Anterior vena cava (tissue), 1 donor: ENCODE measurements around the gene RNF186.

DNA sequence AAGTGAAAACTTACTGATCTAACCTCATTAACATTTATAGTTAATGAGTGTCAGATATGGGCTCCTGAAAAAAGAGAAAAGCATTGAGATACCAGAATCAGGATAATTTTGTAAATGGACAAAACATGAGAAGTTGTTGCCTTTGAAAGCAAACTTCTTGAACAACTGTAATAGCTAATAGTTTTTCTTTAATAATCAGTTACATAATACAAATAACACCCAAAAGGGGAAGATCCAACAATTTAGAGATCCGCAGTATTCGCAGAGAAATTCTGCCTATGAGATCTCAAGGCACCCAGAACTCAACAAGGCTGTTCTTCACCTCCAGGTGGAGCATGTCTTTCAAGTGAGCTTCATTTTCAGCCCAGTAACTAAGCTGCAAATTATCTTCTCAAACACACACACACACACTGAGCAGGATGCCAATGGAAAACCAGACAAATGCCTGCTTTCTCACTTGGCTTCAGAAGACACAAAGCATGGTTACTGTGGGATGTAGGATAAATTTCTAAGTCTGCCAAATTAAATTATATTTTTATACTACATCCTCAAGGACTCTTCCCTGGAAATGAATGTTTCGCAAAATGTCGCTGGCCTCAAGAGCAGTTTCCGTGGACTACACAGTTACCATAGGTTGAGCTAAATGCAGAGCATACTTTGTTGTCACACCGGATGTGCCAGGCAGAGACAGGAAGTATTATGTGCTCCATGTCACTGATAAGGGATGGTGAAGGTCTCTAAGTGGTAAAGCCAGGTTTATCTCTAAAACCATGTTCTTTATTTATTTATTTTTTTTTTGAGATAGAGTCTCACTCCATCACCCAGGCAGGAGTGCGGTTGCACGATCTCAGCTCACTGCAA, 30.4 kb downstream of the UBR4 start:
- PRO-cap: no peak

GRCh38 chr1:19180689-19181123, 29.4 kb downstream of the UBR4 start:
- PRO-cap: no peak

DNA sequence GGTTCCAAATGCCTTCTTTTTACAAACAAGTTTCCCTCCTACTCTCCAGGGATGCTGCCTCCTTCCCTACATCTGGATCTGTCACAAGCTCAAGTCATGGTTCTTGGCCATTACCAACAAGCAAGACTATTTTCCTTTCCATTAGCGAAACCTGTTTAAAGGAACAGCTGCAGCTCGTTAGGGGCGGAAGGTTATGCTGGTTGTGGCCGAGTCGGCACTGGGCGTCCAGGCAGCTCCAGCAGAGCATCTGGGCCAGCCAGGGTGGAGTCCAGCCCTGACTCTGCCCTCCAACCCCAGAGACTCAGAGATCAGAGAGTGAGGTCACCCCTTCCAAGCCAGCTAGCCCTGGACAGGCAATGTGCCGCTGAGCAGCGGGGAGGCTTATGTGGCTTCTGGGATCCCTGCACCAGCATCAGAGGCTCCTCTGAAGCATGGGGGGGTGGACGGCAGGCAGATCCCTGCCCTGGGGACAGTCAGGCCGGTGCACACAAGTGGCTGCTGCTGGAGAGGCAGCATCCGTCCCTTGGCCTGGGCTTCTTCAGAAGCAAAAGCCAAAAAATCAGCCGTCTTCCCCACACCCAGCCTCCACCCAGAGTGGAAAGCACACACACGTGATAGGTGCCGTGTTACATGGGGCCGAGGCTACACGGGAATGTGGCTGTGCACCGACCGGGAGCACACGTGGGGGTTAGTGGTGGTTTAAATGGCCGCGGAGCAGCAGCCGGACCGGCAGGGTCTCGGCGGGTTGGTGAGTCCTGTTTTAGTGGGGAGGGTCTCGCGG, 30.0 kb downstream of the SLC66A1 start:
- PRO-cap: no peak

DNA sequence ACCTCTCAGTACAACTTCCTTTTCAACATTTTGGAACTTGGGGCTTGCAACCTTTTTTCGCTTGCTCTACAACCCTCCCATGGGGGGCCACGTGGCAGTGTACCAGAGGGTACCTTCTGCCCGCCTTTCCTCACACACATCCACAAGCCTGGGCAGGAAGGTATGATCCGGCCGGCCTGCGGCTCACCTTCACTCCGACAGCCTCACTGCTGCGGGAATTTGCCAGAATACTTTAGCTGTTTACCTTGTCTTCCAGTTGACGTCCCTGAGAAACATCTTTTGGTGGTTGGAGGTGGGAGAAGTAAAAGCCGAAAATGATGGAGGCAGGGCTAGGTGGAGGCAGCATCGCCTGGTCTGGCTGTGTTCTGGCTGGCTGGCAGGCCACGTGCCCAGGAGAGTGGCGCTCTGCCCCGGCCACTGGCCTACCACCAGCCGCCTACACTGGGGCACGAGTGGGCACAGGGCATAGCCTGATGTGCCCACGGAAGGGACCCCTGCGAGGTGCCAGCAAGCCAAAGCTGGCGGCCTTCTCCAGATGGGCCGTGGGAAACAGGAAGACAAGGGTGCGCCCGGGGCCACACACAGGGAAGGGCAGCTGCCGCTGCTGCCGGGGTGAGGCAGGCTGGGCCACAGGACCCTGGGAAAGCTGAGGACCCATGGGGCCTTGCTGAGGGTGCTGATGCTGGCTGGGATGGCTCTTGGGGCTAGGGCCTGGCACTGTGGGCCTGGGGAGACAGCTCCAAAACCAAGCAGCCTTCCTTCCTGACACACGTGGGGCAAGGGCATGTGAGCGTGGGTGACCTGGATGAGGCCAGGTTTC, 40.6 kb downstream of the SLC66A1 start:
- PRO-cap: no peak

DNA sequence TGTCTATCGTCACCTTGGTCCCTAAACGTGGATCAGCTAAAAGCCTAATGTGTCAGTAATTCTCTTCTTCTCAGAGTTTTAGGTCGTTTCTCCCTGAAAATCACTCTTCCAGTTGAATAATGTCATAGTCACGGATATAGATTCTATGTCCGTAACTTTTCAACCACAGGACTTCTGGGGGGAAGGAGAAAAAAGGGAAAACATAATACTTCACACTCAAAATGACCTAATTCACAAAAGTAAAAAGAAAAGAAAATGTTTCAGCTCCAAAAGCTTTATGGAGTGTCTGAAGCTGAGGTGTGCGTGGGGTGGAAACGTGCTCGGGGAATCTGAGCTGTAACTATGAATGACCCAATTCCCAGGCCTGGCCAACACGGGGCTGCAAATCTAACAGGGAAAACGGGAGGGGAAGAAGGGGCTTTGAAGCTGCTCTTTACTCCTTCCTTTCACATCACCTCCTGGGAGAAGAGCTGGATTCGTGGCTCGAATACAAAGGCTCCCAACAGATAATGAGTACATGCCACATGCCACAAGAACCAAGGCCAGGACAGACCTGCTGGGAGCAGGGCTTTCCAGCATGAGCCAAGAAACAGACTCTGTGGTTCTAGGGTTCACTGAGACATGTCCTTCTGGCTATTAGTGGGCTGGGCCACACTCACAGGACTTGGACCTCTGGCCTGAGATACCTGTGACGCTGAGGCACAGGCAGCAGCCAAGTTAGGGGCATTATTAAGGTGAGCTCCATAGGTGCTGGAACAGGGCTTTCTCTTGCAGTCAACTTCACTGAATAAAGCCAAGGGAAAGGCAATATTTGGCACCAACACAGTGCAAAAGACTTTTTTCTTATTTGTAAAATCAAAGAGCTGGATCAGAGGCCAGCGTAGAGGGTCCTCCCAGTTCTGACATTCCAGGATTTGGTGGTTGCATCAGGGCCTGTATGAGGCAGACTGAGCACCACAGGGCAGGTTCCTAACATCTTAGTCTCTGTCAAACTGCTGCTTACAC, 51.5 kb downstream of the SLC66A1 start:
- PRO-cap: no peak

- PRO-cap: no peak
These were observed 61.2 kb downstream of the SLC66A1 start for GRCh38 chr1:19373259-19373790.

DNA sequence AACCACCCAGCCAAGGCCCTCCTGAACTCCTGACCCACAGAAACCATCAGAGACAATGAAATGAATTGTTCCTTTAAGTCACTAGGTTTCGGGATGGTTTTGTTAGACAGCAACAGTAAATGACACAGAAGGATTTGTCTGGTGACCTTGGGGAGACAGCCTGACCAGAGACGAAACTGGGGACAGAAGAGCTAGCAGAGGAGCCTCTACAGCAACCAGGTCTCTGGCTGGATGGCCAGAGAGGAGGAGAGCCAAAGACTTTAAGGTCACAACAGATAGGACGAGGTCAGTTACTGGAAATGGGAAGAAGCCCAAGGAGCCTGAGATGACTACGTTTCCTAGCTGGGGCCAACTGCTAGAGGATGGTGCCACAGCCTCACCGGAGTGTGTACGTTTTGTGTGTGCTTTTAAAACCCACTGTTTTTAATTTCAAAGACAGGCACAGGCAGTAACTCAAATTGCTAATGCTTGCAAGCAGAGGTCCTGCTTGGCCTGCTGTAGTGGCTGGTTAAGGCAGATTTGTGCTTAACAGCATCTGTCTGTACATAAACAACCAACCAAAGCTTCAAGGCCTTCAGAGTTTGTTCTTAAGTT, 58.5 kb downstream of the CAPZB start:
- PRO-cap: no peak

DNA sequence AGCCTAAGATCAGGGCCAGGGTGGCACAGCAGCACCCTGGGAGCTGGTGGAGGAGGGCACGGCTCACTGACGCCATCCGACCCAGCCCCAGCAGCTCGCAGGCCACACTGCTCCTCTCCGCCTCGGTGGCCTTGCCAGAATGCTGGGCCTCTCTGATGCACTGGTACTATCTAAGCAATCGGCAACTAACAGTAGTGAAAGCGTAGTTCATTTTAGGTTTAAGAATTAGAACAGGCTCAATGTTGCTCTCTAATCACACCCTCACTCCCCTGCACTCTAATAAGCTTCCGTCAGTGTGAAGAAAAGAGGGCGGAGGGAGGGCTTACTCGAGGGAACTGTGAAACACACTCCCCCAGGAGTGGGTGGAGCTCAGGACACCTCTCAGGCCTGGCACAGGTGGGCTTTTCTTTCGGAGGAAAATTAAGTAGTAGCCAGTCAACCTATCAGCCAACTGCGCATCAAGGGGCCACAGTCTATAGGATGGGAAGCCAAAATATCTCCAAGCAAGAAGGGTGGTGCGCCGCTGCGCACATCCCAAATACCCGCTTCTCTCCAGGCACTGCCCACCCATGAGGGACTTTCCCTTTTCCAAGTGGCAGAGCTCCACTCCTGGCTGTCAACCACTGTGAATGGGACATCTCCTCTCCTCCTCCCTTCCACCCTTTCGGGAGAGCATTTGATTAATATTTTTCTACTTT, 37.5 kb downstream of the CAPZB start:
- PRO-cap: no peak

- PRO-cap: unidirectional peak, minus-strand start at chr1:19486675
These were observed 1.2 kb upstream of the CAPZB start for GRCh38 chr1:19486493-19486947.

- PRO-cap: no peak
These were observed 19.6 kb upstream of the CAPZB start for GRCh38 chr1:19504902-19505286.

- PRO-cap: no peak
These were observed 1.1 kb upstream of the NBL1 start for GRCh38 chr1:19642969-19643452.

DNA sequence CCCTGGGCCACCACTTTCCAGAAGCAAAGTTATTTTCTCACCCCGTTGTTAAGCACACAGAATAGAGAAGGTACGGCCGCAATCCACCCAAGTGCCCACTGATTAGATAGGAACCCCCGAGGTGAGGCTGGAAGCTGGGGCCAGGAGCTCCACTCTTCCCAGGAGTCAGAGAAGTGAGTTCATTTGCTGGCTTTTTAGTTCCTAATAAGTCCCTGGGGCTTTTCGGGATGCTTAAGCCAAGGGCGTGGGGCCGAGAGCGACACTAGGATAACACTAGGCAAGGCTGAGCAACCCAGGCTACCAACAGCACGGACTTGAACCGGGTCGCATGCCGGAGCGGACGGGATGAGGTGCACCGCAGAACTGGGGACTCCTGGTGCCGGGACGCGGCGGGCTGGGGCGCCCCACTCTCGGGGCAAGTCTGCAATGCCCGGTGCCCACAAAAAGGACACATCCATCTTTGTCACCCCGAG, 622 bp upstream of the NBL1 start:
- PRO-cap: no peak

DNA sequence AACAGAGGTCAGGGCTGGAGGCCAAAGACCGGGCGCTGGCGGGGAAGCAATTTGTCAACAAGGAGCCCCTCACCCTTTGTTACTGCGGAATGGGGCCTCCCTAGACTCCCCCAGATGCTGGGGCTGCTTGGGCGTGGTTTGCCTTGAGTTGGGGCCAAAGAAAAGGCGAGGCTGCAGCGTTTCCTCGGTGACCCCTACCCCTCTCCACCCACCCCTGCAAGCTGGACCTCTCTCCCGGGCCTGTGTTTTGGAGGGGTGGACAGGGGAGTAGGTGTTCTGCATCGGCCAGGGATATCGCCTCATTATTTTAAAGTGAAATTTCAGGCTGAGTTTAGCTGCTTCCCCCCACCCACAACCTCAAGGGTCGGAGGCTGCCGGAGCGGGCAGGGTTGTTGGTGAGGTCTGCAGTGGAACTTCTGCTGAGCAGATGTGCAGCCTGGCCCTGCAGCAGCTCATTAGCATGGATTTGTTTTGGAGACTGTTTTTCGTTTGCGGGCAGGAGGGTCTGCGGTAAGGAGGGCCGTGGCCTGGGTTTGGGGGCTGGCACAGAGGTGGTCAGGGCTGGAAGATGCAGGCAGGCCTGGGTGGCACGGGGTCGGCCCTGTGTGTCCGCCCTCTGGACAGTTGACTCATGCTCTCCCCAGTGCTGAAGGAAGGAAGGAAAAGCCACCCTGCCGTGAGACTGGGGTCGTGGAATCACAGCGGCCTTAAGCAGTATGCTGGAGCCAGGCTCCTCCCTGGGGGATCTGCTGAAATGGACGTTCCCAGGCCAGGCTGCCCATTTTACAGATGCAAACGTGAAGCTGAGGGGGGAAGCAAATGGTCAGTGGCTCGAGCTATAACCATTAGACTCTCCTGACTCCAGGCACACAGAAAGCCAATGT, 1.7 kb downstream of the NBL1 start:
- PRO-cap: no peak

DNA sequence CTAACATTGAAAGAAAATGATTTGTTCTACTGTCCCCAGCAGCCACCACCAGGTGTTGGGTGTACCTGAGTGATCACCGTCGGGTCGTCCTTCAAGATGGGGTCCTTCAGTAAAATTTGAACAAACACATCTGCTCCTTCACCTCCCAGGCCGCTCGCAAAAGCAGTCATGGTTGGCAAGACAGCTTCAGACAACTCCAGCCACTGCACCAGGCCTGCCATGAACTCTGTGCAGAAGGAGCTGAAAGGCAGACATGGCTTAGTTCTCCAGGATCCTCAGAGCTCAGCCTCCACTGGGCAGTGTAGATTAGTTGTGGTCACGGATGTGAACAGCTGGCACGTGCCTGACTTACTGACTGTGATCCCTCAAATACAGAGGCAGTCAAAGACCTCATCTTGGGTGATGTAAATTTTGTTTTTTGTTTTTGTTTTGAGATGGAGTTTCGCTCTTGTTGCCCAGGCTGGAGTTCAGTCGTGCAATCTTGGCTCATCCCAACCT, 28.4 kb downstream of the TMCO4 start:
- PRO-cap: no peak

DNA sequence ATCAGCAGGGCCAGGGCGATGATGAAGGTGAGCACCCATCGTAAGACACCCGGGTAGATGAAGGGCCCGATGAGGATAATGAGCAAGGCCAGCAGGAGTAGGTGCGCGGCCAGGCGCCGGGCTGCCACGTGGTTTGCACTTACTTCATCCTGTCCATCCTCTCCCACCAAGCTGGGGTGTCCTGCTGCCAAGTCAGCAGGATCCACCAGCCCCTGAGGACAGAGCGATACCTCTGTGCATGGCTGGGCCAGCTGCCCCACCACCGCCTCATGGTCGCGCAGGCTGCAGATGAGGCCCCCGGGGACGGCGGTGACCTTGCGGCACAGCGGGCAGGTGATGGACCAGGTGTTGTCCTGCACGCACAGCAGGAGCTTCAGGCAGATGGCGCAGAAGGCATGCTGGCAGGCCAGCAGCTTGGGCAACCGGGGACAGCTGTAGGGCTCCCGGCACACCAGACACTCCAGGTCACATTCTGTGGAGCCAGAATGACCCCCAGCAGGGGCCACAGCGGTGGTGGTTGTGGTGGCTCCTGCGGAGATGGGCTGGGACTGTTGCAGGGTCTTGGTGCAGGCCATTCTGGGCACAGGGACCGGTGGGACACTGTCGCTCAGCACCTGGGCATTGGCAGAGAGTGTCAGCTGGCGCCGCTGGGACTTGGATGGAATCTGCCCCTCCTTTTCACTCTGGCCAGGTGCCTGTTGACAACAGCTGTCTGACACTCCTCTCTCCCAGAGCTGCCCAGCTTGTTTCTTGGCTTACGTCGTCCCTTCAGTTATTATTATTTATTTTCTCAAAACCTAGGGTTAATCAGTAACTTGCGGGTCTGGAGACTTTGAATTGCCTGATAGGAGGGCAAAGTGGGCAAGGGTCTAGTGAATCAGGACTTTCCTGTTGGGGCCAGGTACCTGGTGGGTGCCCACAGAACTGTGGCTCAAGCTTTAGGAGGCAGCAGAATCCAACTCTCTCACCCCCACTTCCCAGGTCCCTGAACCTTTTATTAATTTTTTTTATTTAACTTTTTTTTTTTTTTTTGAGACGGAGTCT, at the start of gene RNF186:
Gene RNF186, minus strand, starts transcription at position 757 of the 1,044 bp plus-strand sequence.
- PRO-cap: no peak

GRCh38 chr1:19908183-19909119, 15.0 kb downstream of the PLA2G2E start:
- PRO-cap: no peak

DNA sequence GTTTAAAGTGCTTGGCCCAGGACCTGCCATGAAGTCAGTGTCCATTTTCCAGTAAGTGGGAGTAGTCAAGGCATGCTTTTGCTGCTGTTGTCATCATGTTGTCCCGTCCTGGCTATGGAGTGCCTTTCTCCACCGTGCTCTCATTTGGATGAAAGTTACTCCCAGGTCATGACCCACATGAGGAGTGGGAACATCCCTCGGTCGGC, 11.7 kb downstream of the PLA2G2A start:
- PRO-cap: no peak

DNA sequence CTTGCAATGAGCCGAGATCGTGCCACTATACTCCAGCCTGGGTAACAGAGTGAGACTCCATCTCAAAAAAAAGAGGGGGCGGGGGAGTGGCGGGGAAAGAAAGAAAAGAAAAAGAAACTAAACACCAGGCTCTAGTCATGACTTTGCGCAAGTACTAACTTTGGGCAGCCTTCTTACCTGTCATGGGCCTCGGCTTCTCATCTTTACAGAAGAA, 20.1 kb downstream of the PLA2G2D start:
- PRO-cap: unidirectional peak, plus-strand start at position 68 of the sequence

DNA sequence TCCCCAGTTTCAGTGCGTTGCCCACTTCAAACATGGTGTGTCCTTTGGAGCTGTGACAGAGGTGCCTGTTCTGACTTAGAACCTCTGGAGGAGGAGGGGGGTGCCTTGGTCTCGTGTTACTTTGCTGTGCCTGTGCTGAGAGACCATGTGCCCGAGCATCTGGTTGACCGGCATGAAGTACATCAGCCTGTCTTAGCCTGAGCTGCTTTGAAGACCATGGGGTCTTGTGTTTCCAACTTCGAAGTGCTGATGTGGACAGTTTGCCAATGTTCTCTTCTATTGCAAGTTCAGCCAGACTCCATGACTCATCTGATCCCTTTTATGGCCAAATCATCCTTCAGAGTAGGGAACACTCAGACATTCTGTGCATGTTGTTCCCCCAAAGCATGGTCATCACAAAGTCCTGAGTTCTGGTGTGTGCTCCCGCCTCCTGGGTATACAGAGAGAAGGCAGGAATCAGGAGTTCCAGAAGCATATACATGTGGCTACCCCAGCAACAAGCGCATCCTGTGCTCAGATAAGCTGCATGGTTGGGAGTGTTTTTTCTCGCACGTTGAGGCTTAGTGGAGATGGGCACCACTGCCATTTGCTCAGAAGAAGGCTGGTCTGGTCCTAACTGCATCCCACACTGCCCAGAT, 6.1 kb upstream of the PLA2G2C start:
- PRO-cap: no peak

DNA sequence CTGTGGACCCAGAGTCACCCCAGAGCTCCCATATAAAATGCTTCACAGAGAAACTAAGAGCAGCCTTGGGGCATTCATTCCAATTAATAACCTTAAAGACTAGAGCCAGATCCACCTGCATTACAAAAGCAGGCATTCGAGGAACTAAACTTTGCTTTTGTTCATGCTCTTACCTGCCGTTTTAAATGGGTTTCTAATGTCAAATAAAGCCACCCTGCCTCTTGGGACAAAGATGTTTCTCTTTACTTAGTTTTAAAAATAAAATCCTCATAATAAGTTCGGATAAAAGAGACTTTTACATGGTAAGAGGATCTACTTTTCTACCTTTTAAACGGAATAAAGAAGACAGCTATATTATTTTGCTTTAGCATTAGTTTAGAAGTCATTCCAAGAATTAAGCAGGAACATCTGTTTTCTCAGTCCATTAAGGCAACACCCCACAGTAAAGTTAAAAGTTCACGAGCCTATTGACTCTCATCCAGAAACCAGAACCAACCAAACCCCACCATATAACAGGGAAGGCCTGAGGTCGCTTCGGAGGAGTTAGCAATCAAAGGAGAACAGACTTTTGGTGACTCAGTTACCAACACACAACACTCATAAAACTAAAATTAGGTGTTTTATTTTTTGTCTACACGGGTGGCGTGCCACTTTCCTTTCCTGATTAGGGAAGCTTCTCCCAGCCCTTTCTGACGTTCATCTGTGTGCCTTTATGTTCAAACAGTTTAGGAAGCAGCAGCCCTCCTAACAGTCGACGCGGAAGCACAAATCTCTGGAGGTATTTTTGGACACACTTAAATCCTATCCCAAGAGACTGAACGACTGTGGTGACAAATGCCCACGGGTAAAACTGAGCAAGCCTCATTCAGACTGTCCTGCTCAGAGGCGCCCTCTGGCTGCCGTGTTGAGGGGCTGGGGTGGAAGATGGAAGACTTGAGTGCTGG, 8.4 kb upstream of the PLA2G2C start:
- PRO-cap: no peak